Suprapubic skin (tissue), 4 donors: Measurements from ENCODE around the gene ASAH2.

DNA sequence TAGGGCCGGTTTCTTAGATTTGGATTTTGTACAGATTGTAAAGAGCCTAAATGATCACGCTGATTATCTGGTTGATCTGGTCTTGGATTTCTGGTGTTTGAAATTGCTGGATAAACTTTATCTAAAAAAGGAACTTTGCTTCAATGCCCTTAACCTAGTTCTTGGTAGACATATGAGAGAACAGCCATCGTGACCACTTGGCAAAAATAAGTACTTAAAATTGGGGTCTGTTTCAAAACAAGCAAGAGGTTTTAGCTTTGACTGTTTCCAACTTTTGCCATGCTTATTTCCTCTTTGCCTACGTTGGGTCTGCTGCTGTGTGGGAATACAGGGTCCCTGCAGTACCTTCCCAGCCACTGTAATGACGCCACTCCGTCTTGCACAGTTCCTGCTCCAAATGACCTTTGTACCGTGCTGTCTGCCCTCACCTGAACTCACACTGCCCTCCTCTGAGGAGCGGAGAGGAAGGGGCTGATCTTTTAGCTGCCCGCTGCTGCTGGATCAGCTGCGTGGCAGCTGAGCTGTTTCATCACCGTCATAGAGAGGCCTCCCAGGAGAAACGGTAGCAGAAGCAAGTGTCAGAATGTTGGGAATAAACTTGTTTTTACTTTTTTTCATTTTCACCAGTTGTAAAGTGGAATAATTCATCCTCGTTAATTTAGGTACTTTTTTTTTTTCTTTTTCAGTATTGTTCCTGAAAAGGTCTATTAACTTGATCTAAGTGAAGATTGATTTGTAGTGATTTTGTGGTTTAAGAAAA is 133.2 kb downstream of the MAPK8 start:
- PRO-cap: no peak
- RAMPAGE, long total RNA, 4 experiments: no peak in any of the 4 experiments

DNA sequence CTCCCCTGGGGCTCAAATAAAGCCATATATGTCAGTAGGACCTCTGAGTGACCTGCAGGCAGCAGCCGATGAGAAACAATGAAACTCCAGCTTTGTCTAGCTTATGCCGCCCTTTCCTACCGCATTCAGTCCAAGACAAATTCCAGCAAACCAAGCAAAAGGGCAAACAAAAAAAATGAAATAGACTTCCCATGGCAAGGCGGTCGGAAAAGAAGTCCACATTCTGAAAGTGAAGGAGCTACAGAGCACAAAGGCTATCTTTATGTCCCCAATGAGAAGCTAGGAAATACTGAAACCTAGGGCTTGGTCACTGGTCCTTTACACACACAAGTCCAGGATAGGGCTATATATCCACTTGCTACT is 20.4 kb downstream of the VSTM4 start:
- PRO-cap: no peak
- RAMPAGE, long total RNA, 4 experiments: no peak in any of the 4 experiments

GRCh38 chr10:49155081-49155962 is 21.5 kb upstream of the FAM170B start:
- PRO-cap: no peak
- RAMPAGE, long total RNA, 4 experiments: no peak in any of the 4 experiments

GRCh38 chr10:49254107-49254647 is 44.8 kb upstream of the C10orf71 start:
- PRO-cap: no peak
- RAMPAGE, long total RNA, 4 experiments: no peak in any of the 4 experiments

- PRO-cap: no peak
- RAMPAGE, long total RNA, 4 experiments: no peak in any of the 4 experiments
Measured at GRCh38 chr10:49362757-49363062, 33.2 kb downstream of the DRGX start.

DNA sequence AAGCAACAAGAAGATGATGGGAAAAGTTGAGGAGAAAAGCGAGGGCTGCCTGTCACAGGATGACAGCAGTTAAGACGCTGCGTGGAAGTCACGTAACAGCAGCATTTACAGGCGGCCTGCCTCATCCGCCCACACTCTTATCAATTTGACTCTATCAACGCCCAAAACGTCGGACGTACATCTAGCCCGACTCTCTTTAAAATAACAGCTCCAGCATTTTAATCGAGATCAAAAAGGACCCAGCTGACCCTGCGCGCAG is 561 bp downstream of the ERCC6 start:
- PRO-cap: no peak
- RAMPAGE, long total RNA, 4 experiments: no peak in any of the 4 experiments

GRCh38 chr10:49539396-49540249 is 702 bp upstream of the ERCC6 start:
- PRO-cap: no peak
- RAMPAGE, long total RNA, 4 experiments: no peak in any of the 4 experiments

DNA sequence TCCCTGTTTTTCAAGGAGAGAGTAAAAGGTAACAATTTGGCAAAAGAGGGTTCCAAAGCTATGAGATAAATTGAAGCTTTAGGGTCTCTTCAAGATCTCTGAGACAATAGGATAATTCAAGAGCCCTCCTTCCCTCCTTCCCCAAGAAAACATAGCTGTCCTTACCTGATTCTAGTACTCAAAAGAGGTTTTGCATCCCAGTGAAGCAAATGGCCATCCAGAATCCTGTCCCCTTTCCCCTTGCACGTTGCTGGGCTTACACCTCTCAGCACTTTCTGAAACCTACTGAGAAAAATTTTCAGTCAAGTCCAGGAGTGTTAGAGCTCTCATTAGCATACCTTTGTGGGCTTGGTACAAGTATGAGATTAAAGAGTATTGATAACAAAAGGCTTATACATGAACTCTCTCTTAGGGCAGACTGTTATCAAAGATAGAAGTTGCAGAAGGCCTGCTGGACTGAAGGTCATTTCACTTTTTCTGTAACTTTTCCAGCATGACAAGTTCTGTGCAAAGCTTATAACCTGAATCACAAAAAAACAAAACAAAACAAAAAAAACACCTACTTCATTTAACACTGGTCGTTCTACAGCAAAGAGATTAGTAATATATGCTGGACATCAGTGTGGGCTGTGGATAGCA is at the start of gene ASAH2:
Gene ASAH2, minus strand, starts transcription at position 287 of the 639 bp plus-strand sequence.
- PRO-cap: no peak
- RAMPAGE, long total RNA, 4 experiments: no peak in any of the 4 experiments

- PRO-cap: no peak
- RAMPAGE, long total RNA, 4 experiments: no peak in any of the 4 experiments
Measured at GRCh38 chr10:50321878-50322460, 70.7 kb upstream of the ASAH2 start.

- PRO-cap: no peak
- RAMPAGE, long total RNA, 4 experiments: no peak in any of the 4 experiments
Measured at GRCh38 chr10:50407316-50408297, 156.3 kb upstream of the ASAH2 start.

GRCh38 chr10:50517625-50518198 is 106.0 kb downstream of the SGMS1 start:
- PRO-cap: no peak
- RAMPAGE, long total RNA, 4 experiments: no peak in any of the 4 experiments

- PRO-cap: bidirectional peak, plus-strand start at chr10:50624923, minus-strand start at chr10:50624598
- RAMPAGE, long total RNA, 4 experiments: no peak in any of the 4 experiments
Measured at GRCh38 chr10:50624391-50624782, 631 bp upstream of the SGMS1 start.

- PRO-cap: no peak
- RAMPAGE, long total RNA, 4 experiments: no peak in any of the 4 experiments
Measured at GRCh38 chr10:50660000-50660773, 36.4 kb upstream of the SGMS1 start.

- PRO-cap: no peak
- RAMPAGE, long total RNA, 4 experiments: no peak in any of the 4 experiments
Measured at GRCh38 chr10:50855407-50855866, 30.0 kb downstream of the A1CF start.

DNA sequence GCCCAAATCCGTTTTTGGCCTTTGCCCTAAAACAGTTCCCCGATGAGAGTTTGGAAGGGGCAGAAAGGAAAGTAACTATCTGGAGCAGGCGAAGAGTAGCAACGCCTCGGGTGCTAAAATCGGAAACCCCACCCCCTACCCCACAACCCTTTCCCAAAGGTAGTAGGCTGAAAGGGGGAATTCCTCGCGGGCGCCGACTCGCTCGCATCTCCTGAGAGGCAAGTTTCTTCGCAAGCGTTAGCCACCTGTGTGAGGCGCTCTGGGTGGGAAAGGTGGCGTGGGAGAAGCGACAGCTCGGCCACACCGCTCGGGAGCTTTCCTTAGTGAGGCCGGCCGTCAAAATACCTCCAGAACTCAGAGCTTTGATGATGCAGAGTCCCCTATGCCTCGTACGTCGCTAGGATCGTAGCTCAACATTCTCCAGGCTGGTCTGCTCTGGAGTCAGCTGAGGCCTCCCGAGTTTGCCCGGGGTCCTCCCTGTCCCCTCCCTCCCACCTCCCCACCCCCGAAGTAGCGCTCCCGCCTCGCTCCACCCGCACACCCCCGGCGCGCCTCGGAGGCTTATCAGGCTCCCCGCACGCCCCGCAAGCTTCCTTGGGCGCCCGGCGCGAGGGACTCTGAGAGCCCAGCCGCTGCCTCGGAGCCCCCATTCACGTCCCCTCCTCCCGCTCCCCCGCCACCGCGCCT is 549 bp upstream of the PRKG1 start:
- PRO-cap: no peak
- RAMPAGE, long total RNA, 4 experiments: no peak in any of the 4 experiments

GRCh38 chr10:51163963-51165056 is 90.0 kb downstream of the PRKG1 start:
- PRO-cap: no peak
- RAMPAGE, long total RNA, 4 experiments: no peak in any of the 4 experiments

DNA sequence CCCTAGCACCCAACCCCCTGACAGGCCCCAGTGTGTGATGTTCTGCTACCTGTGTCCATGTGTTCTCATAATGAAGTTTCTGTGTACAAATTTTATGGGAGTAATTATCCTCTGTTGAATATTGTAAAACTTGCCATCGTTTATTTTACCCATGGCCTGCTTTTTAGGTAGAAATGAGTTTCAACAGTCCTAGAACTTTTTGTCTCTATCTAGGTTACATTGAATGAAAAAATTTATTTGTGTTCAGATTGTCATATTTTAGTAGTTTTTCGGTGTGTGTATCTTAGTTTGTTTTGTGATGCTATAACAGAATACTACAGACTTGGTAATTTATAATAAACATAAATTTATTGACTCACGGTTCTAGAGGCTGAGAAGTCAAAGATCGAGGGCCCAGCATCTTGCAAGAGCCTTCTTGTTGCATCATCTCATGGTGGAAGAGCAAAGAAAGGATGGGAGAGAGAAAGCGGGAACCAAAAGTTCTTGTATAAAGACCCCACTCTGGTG is 120.2 kb downstream of the PRKG1 start:
- PRO-cap: no peak
- RAMPAGE, long total RNA, 4 experiments: no peak in any of the 4 experiments

DNA sequence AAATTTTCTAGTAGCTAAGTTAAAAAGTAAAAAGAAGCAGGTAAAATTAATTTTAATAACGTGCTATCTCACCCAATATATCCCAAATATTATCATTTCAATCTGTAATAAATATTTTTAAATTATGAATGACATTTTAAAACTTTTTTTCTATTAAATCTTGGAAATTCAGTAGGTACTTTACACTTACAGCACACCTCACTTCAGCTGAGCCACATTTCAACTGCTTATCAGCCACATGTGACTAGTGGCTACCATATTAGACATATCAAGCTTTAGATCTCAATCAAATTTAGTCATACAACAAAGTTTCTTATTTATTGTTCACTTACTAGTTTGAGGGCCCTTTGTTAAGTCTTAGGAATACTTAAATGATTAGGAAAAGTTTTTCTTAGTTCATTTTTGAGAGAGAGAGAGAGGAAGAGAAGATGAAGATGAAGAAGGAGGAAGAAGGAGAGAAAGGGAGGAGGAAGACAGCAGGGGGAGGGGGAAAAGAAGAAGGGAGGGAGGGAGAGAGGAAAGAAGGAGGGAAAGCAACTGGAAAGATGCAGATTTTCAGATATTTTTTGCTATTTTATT is 98.8 kb downstream of the CSTF2T start:
- PRO-cap: no peak
- RAMPAGE, long total RNA, 4 experiments: no peak in any of the 4 experiments

- PRO-cap: no peak
- RAMPAGE, long total RNA, 4 experiments: no peak in any of the 4 experiments
Measured at GRCh38 chr10:51860051-51860702, 160.8 kb upstream of the CSTF2T start.

DNA sequence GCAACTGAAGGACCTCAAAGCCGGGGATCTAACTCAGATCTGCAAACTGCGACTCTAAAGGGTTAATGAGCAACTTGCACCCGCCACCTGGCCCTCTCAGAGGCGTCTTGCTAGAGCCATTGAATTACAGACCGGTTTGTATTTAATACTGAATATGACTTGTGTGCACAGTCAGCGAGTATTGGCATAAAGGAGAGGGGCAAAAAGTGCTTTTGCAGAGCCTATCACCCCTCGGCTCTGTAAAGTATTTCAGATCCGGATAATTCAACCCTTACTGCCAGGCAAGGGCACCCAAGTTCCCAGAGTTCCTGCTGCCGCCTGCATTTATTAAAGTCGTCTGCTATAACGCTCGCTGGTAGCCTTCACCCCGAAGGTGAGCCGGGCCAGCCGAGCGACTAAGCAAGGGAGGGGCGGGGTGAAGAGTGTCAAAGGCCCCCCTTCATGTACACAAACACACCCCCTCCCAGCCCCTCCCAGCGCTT is 333 bp upstream of the DKK1 start:
- PRO-cap: bidirectional peak, plus-strand start outside the sequence, minus-strand start at position 397 of the sequence
- RAMPAGE, long total RNA, 4 experiments: no peak in any of the 4 experiments